A673 (cell line): ENCODE data around the genes OR11H4, EDDM3B, METTL17 and RNASE13.

DNA sequence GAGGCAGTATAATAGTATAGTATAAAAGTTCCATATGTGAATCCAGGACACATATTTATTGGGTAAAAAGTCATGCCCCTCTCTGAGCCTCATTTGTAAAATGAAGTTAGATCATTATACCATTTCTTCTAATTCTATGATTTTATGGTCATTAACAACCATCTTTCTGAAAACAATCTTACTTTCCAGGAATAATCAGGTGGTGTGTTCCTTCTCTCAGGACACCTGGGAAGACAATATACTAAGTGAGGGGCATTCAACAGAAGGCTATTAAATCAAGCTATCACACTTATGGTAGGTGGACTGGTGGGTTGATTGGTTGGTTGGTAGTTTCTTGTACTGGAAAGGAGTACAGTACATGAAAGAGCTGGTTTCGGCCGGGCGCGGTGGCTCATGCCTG lies at the start of gene OR11H4:
OR11H4 (plus strand) TSS at position 249 of the 400 bp plus-strand sequence.
- PRO-cap, result no peak

DNA sequence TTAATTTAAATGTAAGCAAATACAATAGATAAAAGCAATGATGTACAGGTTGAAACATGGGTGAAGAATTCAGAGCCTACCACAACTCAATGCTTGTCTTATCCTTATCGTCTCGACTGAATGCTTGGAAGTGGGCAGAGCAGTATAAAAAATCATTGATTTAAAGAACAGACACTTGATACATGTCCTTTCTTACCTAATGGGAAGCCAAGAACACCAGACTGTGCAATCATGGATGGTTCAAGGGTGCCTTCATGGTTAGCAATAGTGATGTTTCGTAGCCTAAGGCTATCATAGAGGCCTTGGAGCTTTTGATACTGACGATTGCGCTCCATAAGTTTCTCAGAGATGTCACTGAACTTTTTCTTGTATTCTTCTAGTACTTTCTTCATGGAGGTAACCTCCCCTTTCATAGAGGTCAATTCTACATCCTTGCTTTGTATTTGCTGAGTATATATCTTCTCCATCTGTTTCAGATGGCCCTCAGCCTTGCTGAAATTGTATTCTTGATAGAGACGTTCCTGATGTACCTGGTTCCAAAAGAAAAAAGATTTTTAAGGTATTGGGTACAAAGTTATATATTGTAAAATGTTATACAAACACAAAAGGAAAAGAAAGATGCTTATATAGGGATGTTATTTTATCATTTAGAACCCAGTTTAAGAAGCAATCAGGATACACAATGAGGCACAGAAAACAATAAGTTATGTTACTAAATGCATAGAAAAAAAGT lies 7.7 kb upstream of the TTC5 start:
- PRO-cap, result no peak

GRCh38 chr14:20376130-20376739 lies 32.8 kb downstream of the PARP2 start:
- PRO-cap, result no peak

DNA sequence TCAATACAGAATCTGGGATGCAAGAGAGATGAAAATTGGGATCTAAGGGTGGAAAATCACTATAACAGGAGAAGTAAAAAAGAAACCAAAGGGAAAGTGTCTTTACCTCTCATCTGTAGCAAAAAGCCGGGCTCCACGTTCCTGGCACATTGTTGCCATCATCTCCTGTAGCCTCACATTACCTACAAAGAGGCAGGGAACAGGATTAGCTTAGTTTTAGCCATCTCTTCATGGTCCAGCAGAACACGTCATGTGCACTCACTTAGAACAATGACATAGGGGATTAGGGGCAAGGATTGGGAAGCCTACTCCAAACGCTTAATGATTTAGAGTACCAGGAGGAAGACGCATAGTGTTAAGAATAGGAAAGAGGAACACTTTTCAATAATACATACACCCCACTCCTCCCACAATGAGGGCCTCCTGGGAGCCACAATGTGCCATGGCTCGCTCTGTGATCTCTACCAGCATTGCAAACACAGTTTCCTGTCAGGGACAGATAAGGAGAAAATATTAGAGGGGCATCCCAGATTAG lies 7.0 kb downstream of the OSGEP start:
- PRO-cap, result no peak

- PRO-cap, result no peak
Observed at GRCh38 chr14:20457142-20457740, 2.2 kb downstream of the APEX1 start.

- PRO-cap, result no peak
Observed at GRCh38 chr14:20459764-20460754, 1.2 kb downstream of the PIP4P1 start.

DNA sequence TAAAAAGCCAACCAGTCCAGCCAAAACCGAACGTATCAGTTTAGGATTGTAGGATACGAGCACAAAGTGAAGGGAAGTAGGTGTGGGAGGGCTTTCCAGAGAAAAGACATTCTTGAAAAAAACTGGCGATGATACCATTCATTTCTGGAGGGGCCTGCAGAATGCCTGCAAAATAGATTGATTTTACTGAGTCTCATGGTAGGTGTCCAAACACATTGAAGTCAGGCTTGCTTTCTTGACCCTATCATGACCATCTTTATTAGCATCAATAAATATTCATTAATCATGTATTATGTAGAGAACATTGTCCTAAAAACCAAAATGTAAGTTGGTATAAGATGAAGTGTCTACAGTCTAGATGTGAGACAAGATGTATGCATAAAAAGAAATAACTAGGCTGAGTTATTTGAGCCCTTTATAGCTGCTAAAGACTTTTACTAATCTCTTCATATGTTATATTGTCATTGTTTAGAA lies 10.1 kb downstream of the PNP start:
- PRO-cap, result no peak

GRCh38 chr14:20630231-20630836 lies 11.2 kb downstream of the OR6S1 start:
- PRO-cap, result no peak

- PRO-cap, result unidirectional peak, minus-strand start at chr14:20653198
Observed at GRCh38 chr14:20652863-20653620, 11.6 kb upstream of the OR6S1 start.

DNA sequence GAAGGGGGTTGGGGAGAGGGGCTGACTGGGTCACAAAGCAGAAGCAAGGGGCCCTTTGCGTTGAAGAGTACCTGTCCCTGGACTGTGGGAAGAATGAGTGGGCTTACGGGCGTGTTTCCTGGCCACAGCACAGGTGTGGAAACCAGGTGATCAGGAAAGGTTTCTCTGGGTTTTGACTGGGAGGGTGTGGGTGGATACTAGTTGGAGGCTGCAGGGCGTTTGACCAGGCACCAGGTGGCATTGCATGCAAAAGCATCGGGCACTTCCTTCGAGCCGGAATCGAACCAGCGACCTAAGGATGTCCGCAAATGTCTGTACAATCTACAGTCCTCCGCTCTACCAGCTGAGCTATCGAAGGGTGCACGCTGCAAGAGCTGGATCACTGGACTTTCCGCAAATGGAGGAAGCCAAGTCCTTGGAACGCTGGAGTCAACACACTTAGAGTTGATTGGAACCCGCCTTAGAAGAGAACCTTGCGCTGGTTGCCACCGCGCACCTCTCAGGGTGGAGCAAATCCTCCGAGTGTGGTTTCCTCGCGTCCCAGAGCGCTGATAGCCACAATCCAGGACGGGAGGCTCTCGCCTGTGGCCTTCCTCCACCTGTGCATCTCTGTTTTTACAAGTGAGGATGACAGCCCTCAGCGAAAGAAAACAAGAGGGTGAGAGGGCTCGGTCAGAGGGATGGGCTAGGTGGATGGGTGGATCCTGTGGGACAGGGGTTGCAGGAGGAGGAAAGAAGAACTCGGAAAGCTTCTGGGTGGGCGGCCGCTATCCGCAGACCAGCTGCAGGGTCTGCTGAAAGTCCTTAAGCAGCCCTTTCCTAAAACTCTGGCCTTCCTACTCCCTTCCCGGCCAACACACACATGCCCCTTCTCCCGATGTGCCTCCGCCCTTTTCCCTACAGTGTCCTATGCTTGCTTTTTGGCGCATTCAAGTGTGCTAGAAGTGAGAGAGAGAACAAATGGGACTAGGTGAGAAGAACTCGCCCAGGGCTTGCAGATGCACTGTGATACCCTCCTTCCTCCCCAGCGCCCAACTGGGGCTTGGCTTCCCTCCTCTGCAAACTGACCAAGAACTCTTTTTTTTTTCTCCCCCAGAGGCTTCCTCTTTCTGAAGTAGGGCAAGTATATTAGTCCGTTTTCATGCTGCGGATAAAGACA lies 21.1 kb upstream of the RNASE4 start:
- PRO-cap, result unidirectional peak, minus-strand start at position 364 of the sequence

DNA sequence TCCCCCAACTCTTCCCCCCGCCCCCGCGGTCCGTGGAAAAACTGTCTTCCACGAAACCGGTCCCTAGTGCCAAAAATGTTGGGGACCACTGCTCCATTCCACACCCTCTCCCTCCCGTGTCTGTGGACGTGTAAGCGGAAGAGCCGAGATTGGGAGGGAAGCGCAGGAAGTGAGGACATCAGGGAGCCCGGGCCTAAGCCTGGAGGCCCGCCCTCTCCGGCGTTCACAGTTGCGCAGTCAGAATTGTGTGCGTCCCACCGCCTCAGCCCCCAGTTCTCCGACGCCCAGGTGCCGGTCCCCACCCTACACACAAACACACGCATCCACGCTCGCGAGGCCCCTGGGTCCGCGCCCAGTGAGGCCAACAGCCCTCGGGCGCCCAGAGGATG lies 1.7 kb upstream of the RNASE4 start:
- PRO-cap, result bidirectional peak, plus-strand start at position 240 of the sequence, minus-strand start at position 122 of the sequence

DNA sequence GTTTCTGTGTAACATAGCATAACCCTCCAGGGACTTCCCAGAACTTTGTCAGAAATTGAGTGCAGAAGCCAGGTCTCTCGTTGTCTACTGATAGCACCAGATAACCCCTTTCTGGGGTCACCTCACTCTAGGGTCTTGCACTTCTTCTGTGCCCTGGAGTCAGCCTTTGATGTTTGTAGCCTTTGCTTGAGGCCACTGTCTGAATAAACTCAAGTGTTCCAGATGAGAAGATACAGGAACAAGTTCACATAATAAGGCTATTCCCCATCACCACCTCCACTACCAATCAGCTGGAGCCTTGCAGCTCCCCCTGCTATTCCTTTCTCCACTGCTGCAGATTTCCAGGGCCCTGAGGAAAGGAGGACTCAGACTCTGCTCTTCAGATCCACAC lies at the start of gene EDDM3B:
EDDM3B (plus strand) TSS at position 336 of the 391 bp plus-strand sequence.
- PRO-cap, result no peak

- PRO-cap, result no peak
Observed at GRCh38 chr14:20802398-20802728, 281 bp downstream of the RNASE1 start.

GRCh38 chr14:20827918-20828186 lies 25.2 kb upstream of the RNASE1 start:
- PRO-cap, result no peak

DNA sequence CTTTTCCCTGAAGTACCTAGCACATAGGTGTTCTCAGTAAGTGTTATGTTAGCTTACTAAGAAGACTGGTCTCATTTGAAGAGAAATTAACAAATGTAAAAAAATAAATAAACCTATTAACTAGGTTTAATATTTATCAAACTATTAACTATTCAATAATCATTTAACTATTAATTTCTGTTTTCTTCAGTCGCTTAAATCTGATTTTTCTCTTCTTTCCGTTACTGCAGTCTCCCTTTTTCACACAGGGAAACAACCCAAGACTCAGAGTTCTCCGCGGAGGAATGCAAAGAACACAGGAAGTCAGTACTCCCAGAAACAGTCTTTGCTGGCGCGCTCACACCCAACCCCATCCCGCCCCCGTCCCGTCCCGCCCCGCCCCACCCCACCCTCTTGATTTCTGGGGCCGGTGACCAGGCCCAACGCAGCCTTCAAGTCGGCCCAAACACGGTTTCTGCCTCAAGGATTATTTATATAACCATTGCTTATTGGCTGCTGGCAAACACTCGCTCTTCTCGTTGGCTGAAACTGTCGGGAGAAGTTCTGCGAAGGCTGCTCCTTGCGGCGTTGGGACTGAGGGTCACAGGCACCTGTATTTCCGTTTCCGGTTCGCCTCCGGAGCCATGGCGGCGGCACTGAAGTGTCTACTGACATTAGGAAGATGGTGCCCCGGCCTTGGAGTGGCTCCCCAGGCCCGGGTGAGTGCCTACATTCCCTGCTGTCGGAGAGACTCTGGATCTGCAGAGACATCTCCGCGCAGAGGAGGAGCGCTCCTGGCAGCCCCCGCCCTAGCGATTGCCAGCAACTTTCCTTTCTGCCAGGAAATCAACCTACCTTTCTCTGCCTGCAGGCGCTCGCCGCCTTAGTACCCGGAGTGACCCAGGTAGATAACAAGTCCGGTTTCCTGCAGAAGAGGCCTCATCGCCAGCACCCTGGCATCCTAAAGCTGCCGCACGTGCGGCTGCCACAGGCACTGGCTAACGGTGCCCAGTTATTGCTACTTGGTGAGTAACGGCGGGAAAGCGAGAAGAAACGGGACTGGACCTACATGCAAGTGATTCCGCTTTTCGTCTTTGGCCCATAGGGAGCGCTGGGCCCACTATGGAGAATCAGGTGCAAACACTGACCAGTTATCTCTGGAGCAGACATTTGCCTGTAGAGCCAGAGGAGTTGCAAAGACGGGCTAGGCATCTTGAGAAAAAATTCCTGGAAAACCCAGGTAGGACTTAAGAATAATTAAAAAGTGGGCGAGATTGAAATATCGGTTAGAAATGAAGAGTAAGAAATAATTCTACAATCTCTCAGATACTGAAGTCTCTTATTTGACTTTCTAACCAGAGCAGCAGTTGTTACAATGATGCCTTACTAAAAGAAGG lies at the start of gene METTL17:
METTL17 (plus strand) TSS at position 601 of the 1,376 bp plus-strand sequence.
- PRO-cap, result bidirectional peak, plus-strand start at position 653 of the sequence, minus-strand start at position 288 of the sequence; unidirectional peak, minus-strand start at position 975 of the sequence

GRCh38 chr14:20999447-21000066 lies 464 bp downstream of the SLC39A2 start:
- PRO-cap, result no peak

GRCh38 chr14:21026451-21026742 lies 1.5 kb upstream of the NDRG2 start:
- PRO-cap, result no peak

GRCh38 chr14:21034733-21035057 lies at the start of gene RNASE13:
Gene RNASE13, minus strand, starts transcription at chr14:21034807.
- PRO-cap, result no peak

GRCh38 chr14:21054347-21054861 lies 3.2 kb upstream of the RNASE8 start:
- PRO-cap, result no peak

GRCh38 chr14:21057847-21058046 lies 125 bp downstream of the RNASE8 start:
- PRO-cap, result no peak